ENCODE data around the gene SLC25A23.

- PRO-cap = no peak
Measured at GRCh38 chr19:5951044-5951734, 26.8 kb downstream of the RANBP3 start.

DNA sequence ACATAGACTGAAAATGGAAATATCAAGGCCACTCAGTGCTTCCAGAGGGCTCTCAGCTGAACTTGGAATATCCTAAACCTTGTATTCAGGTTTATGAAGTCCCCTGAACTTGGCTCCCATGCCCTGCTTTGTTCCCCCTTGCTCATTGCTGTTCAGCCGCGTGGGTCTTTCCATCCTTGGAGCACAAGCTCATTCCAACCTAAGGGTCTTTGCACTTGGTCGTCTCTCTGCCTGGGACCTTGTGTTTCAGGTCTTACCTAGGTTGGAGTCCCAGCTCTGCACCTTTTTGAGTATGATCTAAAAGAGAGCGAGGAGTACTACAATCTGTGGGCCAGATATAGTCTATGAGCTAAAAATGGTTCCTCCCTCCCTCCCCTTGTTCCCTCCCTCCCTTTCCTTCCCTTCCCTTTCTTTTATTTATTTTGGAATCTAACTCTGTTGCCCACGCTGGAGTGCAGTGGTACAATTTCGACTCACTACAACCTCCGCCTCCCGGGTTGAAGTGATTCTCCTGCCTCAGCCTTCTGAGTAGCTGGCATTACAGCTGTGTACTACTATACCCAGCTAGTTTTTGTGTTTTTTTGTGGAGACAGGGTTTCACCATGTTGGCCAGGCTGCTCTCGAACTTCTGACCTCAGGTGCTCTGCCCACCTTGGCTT, 1.7 kb upstream of the RANBP3 start:
- PRO-cap = no peak

DNA sequence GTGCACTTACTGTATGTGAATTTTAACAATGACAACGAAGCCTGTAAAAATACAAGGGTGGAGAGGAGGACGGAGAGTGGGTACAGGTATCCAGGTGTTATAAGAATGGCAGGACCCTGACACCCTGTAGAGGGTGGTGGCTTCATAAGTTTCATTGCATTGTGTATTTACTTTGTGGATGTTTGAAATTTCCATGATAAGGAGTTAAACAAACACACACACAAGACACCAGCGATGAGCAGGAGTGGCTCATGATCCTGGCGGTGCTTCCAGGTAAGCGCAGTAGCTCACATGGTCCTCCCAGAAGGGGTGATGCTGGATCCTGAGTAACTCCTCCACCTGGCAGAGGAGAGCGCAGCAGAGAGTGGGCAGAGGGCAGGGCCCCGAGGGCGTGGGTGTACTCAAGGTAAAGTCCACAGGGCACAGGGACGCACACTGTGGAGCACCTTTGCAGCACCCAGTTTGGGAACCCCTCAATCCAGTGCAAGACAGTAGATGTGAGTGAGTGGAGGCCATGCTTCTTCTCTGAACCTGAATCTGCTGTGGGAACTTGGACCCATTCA, 54.1 kb downstream of the RFX2 start:
- PRO-cap = no peak

- PRO-cap = no peak
Measured at GRCh38 chr19:6232658-6233049, 47.1 kb downstream of the MLLT1 start.

- PRO-cap = no peak
Measured at GRCh38 chr19:6241571-6242209, 38.1 kb downstream of the MLLT1 start.

- PRO-cap = no peak
Measured at GRCh38 chr19:6271589-6272455, 8.0 kb downstream of the MLLT1 start.

- PRO-cap = no peak
Measured at GRCh38 chr19:6383069-6383543, 7.4 kb upstream of the PSPN start.

DNA sequence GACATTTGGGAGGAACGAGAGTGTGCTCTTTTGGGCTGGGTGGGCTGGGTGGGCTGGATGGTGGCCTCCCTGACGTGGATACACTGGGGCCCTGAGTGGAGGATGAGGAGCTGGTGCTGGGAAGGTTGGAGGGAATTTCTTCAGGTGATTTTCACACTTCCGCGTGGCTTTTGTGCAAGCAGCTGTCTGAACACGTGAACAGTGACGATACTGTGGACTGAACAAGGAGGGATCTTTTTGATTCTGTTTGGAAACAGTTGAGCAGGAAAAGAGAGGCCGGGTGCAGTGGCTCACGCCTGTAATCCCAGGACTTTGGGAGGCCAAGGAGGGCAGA, 9.0 kb upstream of the GTF2F1 start:
- PRO-cap = no peak

DNA sequence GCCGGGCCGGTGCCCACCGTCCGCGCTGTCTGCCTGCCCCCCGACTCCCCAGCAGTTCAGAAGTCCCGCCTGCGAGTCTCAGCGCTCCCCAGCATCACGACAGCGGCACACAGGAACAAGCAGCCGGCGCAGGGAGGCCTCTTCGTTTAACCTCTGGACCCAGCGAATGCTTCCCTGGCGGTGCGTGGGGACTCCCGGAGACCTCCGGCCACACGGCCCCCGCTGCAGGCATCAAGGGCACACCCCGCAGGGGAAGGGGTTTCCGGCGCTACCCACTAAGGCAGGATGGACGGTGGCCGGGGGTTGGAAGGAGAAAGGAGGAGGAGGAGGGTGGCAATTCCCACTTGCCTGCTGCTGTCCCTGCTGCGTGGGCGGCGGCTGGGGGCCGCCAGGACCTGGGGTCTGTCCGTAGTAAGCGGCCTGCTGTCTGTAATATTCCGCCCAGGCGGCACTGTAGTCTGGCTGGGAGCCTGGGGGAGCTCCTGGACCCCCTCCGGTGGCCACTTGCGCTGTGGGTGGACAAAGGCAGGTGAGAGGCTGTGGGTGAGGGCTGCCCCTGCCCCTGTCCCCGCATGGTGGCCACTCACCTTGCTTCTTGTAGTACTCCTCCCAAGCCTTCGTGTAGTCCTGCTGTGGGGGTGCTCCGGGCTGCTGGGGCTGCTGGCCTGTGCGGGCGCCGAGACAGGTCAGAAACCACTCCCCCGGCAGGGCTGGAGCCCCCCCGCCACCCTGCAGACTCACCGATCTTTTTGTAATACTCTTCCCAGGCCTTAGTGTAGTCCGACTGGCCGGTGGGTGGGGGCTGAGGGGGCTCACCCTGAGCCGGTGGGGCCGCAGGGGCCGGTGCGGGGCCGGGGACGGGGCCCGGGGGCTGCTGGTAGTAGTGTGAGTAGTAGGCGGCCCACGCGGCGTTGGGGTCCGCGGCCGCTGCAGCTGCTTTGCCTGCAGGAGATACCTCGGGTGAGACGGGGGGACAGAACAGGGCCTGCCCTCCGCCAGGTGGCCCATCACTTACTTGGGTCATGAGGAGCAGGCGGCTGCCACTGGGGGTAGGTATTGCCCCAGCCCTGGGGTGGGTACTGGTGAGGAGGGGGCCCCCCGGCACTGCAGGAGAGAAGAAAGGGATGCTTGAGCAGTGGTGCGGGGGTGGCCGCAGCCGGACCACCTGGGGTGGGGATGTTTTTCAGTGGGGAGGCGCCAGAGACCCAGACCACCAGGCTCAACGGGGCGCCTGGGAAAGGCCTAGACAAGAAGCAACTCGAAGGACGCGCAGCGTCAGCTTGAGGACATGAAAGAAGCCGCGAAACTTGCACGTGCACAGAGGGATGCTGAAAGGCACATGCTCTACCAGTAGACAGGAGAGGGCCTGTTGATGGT, 9.3 kb downstream of the KHSRP start:
- PRO-cap = no peak

DNA sequence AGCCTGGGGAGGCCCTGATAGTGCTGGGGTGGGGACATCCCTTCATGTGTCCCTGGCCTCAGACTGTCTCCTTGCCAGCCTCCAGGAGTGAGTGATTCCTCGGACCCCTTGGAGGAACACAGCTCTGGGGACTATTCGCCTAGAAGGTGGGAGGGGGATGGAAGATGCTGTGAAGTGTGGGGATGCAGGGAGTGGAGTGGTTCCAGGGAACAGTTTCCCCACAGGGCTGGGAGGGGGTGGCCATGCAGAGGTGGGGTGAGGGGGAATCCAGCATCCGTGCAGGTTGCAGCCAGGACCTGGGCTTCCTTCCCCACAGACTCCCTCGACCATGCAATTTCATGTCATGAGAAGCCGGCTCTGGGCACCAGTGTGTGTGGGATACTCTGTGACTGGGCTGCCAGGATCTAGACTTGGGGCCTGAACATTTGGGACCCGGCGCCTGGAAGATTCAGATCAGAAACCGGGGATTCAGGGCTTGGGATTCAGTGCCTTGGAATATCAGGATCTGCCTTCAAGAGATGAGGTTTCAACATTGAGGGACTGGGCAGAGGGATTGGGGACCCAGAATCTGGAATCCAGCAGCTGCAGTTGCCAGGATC, 7.0 kb upstream of the SLC25A41 start:
- PRO-cap = no peak

GRCh38 chr19:6441754-6442396, 8.3 kb upstream of the SLC25A41 start:
- PRO-cap = no peak

DNA sequence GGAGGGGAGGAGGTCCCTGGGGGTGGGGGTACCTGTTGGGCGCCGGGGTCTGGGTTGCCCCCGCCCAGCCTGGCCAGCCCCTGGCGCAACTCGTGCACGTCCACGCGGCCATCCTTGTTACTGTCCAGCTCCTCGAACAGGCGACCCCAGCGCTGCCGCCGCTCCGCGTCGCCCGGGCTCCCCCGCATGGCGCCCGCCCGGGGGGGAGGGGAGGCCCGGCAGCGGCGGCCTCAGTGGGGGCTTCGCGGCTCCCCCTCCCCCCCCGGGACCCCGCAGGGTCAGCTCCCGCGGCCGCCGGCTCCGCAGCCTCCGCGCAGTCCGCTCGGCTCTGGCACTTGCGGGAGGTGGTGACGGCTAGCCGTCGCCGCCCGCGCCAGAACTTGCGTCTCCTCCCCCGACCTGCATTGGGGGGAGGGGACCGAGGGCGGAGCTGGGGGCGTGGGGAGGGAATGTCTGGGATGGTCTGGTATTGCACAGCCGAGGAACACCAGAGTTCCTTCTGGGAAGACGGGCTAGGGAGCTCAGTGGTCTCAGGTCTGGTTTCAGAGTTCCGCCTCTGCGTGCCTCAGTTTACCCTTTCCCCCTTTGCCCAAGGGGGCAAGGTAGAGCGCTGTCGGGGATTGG, at the start of gene SLC25A23:
Gene SLC25A23 (minus strand): TSS at position 352 of the 624 bp plus-strand sequence.
- PRO-cap = bidirectional peak, plus-strand start at position 490 of the sequence, minus-strand start at position 320 of the sequence

DNA sequence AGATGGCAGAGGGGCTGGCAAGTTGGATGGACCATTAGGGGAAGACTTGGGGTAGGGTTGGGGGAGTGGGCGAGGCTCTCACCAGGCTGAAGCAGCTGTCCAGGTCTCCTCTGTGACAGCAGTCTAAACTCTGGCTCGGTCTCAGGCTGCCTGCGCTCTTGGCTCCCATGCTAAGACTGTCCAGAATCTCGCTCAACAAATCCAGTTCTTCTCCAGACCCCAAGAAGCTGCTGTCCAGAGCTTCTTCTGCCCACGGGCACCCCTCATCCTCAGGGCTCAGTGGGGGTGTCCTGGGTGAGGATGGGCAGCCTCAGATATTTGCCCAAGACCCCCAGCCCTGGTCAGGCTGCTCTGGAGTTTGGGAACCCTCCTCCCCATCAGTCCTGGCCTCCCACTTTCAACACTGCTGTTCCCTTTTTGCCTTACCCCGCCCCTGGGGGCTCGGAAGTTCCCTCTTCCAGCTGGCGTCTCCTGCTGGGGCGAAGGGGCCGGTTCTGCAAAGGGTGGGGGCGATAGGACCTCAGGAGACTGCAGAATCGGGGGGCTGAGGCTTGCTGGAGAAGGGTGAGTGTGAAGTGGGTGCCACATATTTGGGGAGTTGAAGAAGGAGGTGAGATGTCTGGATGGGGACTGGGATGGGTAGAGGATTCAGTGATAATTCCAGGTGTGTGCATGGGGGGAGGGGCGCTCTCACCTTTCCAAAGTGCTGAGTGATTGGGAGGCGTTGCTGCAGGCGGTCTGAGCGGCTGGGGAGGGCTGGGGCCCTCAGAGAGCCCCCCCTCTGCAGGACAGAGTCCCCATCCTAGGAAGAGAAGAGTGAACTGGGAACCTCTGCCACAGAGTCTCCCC, 4.3 kb downstream of the CRB3 start:
- PRO-cap = no peak

DNA sequence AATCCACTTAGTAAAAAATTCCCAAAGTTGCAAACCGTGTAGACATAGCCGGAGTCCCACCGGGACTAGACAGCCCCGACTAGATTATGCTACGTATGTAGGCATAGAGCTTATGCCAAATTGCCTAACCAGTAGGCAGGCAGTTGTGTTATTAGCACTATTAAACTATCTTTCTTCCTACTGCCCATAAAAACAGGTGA, 9.7 kb upstream of the CD70 start:
- PRO-cap = no peak

DNA sequence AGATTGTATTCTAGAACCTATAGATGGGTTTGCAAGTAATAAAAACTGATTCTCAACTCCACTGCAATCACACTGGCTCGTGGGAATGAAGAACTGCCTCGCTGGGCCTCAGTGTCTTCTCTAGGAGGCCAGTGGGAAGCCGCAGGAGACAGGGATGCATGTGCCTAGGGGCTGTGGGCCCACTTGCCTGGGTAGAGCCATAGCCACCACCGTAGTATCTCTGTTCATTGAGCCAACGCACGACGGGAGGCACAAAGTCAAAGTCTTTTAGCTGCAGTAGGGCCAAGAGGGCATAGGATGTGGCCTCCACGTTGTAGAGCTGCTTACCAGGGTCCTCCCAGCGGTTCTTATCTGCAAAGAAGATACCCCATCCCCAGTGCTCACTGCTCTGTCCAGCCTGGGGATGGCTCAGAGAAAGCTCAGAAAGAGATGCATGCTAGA, 16.0 kb upstream of the TNFSF14 start:
- PRO-cap = no peak

- PRO-cap = no peak
Measured at GRCh38 chr19:6701941-6702906, 18.2 kb downstream of the C3 start.

DNA sequence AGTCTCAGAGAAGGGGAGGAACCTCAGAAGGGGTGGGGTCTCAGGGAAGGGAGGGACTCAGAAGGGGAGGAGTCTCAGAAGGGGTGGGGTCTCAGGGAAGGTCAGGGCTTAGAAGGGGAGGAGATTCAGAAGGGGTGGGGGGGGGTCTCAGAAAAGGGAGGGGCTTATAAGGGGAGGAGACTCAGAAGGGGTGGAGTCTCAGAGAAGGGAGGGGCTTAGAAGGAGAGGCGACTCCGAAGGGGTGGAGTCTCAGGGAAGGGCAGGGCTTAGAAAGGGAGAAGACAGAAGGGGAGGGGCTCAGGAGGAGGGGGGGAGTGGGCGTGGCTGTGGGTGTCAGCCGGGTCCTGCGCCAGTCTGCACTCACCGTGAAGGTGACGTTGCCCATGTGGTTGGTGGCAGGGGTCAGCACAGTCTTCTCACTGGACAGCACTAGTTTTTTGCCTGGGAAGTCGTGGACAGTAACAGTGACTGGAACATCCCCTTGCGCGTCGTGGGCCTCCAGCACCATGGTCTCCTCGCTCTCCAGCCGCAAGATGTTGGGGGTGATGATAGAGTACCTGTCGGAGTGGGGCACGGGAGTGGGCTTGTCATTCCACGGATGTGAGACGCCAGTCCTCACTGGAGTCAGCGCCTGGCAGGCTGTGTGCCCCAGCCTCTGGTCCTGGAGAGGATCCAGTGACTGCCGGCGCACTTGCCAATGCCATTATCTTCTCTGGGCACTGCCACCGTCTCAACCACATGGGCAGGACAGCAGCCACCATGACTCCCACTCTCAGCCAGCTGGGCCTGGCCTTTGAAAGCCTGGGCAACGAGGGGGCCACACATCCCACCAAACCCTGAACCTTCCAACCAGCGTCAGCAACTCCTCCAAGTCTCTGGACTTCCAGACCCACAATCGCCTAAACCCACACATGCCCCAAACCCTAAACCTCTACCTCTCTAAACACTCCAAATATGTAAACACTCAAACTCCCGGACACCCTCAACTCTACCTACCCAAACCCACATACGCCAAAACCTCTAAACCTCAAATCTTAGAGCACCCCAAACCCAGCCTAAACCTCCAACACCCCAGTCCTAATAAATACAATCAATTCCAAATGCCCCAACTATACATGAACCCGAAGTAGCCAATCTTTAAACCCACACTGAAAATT, 1.2 kb downstream of the C3 start:
- PRO-cap = no peak

DNA sequence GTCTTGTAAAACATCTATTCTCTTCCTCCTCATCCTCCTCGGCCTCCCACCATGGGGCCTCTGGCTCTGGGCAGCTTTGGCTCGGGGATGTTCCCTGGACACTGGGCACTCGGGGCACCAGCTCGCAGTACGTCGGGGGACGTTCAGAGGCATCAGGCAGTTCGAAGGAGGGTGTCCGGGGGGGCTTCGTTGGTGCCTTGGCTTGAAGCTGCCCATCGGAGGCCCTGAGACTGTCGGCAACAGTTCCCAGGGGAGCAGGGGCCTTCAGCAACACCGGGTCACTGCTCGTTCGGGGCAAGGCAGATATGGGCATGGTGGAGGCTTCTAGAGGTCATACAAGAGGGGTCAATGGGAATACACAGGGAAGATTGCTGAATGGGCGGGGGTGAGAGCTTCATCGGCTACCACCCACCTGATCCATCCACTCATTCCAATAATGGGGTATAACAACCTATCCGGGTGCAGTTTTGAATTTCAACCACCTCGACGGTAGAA, 12.2 kb downstream of the SH2D3A start:
- PRO-cap = no peak

- PRO-cap = no peak
Measured at GRCh38 chr19:6773100-6774168, 926 bp downstream of the VAV1 start.

DNA sequence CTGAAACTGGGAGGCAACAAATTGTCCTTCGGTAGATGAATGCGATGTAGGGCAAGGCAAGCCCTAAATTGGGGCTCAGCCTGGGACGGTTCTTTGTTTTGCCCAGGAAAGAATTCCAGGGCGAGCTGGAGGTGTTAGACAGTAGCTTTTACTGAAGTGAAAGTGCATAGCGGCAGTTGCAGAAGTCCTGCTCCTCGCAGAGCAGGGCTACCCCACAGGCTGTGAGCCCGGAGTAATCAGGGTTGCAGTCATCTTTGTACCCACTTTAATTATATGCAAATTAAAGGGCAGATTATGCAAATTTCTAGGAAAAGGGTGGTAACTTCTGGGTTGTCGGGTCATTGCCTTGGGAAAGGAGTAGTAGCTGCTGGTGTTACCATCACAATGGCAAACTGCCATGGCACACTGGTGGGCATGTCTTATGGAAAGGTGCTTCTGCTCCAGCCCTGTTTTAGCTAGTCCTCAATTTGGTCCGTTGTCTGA, 30.5 kb downstream of the VAV1 start:
- PRO-cap = no peak